ENCODE measurements around a stretch of chr2.

DNA sequence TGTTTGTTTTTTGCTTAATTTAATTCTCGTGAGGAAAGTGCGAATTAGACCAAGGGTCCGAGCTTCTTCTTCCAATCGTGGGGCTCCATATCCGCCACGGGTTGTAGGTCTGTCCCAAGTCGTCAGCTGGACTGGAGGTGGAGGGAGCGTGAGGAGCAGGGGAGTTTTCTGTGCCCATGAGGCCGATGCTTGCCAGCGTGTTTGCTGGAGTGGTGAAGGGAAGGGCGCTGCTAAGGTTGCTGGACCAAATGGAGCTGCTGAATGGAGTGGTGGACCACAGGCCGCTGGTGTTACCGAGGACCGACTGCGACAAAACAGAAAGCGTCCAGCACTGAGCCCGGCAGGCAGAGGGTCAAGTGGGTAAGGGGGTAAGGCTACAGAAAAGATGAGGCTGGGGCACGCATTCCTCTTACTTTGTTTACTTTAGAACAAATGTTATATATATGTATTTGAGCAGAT is 43.7 kb downstream of the ZAP70 start:
- PRO-cap: no peak
CAGE:
- cytosol, long polyA plus RNA: no peak
- long polyA plus RNA: no peak
- nucleus, long polyA plus RNA: no peak

- PRO-cap: no peak
CAGE:
- cytosol, long polyA plus RNA: no peak
- long polyA plus RNA: no peak
- nucleus, long polyA plus RNA: no peak
Measured at GRCh38 chr2:97794733-97795150, 81.4 kb downstream of the ZAP70 start.

DNA sequence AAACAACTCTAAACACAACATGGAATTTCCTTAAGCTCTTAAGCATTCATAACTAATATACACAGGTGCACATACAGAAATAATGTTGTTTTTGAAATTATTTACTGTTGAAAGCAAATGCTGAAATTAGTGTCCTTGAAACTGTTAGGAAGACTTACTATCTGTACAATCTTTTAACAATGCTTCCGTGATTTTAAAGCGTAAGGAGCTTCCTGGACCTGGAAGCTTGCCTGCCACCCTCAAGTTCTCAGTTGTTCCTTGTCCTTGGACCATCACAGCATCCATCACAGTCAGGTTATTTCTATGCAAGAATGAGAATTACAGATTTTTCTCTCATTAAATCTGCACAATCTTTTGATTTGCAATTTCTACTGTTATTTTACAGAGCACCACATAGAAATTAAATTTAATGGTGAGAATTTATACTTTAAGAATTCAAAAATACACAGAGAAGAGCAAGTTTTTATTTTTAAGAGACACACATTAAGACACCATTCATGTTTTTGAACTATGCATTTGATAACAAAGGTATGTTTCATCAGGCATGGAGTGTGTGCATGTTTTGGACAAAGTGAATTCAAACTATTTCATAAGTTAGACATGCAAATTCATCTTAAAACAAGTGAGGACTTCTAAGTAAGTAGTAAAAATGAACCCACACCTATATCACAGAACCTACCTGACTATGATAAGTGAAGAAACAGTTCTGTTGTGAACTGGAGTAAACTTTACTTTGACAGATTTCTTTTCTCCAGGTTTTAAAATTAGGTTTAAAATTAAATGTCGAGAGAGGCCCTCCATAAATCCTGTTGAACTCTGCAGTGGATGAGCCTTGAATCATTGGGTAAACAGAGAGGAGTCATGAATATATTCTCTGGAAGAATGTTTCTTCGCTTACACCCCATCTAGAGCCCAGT is 83.6 kb downstream of the ZAP70 start:
- PRO-cap: no peak
CAGE:
- cytosol, long polyA plus RNA: no peak
- long polyA plus RNA: no peak
- nucleus, long polyA plus RNA: no peak

DNA sequence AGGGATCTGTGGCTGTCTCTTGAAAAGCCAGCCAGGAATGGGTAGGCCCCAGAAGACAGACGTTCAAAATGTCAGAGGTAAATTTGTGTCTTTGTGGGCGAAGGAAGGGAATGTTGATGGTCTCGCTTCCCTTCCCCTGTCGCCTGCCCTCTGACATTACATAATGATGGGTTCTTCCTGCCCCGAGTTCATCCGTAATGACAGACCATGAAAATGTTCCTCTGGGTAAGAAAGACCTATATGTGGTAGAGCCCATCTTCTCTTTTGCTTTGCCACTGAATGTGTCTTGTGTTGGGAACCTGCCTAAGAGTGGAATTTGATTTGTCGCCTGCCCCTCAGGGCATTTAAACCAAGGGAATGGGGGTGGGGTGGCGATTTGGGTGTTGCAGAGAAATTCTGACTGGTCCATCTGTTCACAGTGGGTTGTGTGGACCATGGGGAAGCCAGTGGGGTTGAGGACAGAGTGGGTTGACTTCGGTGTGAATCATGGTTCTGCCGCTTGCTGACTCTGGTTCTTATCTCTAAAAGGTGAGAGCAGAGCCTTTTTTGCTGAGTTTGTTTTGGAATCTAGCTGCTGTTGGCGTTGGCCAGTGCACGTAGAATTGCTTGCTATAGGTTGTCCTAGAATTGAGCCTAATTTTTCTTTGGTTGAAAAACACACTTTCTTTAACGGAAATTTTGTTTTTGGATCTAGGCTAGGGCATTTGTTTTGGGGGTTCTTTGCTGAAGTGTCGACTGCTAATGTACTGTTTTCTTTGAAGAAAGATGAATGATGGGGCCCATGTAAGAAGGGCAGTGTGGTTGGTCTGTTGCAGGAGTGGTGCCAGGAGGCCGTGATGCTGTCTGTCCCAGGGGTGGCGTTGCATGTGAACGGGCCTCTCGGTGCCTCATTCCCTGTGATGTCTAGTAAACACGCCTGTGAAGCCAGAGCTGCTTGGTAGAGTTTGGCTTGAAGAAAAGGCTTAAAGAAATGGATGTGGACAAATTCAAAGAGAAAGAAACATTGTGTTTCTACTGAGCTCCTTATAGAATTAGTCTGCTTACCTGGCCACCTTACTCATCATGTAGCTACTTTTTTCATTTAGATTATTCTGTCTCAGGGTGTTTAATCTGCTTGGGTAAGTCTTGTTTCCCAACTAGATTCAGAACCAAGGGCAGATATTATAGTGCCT is 1.4 kb downstream of the INPP4A start:
- PRO-cap: no peak
CAGE:
- cytosol, long polyA plus RNA: no peak
- long polyA plus RNA: no peak
- nucleus, long polyA plus RNA: no peak

DNA sequence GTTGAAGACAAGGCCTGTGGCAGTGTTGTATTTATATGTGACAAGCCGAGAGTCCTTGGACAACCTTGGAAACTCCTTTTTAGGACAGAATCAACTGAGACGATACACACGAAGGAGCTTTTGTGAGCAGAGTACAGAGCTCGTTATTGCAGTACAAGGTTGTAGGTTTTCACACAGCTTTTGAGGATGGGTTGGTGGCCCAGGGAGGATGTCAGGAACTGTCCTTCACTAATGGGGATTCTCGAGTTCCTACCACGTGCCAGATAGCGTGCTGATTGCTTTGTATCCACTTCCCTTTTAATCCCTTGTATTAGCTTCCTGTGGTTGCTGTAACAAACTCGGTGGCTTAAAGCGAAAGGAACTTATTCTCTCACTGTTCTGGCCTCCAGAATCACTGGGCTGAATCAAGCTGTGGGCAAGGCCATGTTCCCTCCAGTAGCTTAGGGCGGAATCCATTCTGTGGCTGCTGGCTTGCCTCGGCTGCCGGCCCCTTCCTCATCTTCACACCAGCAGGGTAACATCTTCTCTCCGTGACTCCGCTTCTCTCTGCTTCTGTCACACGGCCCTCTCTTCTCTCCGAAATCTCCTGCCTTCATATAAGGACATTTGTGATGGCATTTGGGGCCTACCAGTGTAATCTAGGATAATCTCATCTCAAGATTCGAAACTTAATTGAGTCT is 20.3 kb downstream of the INPP4A start:
- PRO-cap: no peak
CAGE:
- cytosol, long polyA plus RNA: no peak
- long polyA plus RNA: no peak
- nucleus, long polyA plus RNA: no peak

GRCh38 chr2:98634252-98634935 is 26.0 kb downstream of the UNC50 start:
- PRO-cap: no peak
CAGE:
- cytosol, long polyA plus RNA: no peak
- long polyA plus RNA: no peak
- nucleus, long polyA plus RNA: no peak

- PRO-cap: no peak
CAGE:
- cytosol, long polyA plus RNA: no peak
- long polyA plus RNA: no peak
- nucleus, long polyA plus RNA: no peak
Measured at GRCh38 chr2:98734110-98734942, 3.4 kb upstream of the MGAT4A start.

DNA sequence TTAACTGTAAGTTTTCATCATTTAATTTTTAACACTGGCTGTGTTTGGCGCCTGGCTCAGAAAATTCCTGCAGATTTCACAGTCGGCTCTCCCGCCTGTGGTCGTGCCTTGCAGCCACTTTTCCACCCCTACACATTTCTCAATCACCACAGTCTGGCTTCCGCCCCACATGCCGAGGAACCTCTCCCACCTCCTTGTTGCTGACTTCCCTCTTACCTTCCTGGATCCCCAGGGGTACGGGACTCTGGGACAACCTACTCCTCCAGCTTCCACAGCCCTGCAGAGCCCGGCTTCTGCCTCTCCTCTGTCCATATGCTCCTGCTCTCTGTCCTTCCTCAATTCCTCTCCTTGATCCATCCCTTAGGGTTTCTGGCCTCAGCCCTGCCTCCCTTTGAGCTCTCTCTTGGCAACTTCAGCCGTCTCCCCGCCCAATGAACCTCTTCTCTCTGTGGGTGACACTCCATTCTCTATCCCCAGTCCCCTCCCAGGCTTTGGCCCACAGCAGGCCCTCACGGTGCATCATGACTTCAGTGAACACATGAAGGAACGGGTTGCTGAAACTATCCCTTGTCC is 41.8 kb upstream of the MGAT4A start:
- PRO-cap: no peak
CAGE:
- cytosol, long polyA plus RNA: no peak
- long polyA plus RNA: no peak
- nucleus, long polyA plus RNA: no peak

- PRO-cap: no peak
CAGE:
- cytosol, long polyA plus RNA: no peak
- long polyA plus RNA: no peak
- nucleus, long polyA plus RNA: no peak
Measured at GRCh38 chr2:98835565-98836492, 100.2 kb downstream of the CRACDL start.

DNA sequence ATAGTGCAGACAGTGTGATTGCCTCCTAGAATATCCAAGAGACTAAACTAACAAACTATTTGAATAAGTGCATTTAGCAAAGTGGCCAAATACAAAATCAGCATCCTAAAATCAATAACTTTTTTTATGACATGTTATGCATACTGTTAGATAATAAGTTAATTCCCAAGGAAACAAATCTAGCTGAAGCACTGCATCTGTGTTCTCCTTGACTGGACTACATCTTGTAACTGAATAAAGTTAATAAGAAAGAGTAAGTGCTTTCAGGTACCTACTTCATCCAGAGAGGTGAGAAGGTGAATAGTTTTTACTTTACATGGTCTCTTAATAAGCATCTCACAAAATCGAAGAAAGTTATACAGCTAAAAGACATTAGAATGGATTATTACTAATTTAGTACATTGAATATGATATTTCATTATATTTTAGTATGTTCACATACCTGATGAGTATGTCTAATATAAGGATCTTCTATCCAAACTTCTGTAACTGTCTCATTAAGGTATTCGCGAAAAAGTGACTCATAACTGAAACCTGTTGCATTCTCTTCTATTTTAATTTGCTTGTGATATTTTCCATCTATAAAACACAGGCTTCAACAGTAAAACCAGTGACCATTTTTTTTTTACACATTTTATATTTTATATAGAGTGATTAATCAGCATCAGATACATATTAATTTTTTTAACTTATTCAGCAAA is 9.6 kb downstream of the MITD1 start:
- PRO-cap: no peak
CAGE:
- cytosol, long polyA plus RNA: no peak
- long polyA plus RNA: no peak
- nucleus, long polyA plus RNA: no peak

DNA sequence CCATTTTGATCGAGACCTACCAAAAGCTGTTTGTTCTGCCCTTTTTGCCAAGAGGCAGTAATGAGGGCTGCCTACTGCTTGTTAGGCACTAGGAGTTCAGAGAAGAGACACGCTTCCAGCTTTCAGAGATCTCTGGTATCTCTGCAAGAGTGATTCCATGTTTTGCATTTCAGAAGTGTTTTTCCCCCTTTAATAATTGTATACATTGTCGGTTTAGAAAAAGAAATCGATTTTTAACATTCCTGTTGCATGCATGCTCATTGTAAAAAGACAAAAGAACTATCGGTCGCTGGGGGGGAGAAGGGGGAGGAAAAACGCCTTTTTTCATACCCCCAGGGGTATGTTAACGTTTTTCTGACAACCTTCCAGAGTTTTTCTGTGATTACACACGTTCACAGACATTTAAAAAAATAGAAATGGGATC is 756 bp downstream of the MRPL30 start:
- PRO-cap: no peak
CAGE:
- cytosol, long polyA plus RNA: no peak
- long polyA plus RNA: no peak
- nucleus, long polyA plus RNA: no peak

GRCh38 chr2:99756747-99757427 is 267.1 kb upstream of the REV1 start:
- PRO-cap: no peak
CAGE:
- cytosol, long polyA plus RNA: no peak
- long polyA plus RNA: no peak
- nucleus, long polyA plus RNA: no peak

- PRO-cap: no peak
CAGE:
- cytosol, long polyA plus RNA: no peak
- long polyA plus RNA: no peak
- nucleus, long polyA plus RNA: no peak
Measured at GRCh38 chr2:99821593-99822172, 320.7 kb downstream of the AFF3 start.

DNA sequence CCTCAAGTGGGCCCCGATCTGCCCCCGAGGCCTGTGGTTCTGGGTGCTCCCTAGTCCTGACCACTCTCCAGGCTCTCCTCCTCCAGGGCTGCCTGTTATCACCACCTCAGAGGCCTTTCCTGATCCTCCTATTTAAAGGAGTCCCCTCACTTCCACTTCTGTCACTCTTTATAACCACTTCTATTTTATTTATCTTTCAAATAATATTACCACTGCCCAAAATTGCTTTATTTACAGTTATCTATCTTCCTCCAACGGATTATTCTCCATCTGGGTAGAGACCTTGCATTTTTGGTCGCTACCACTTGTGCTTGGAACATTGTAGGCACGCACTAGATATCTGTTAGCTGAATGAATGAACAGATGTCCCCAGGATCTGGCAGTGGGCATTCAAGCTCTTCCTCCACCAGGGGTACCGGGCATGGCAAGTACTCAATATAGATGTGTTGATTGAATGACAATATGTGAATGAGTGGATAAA is 267.1 kb downstream of the AFF3 start:
- PRO-cap: no peak
CAGE:
- cytosol, long polyA plus RNA: no peak
- long polyA plus RNA: no peak
- nucleus, long polyA plus RNA: no peak

GRCh38 chr2:99875855-99876634 is 266.3 kb downstream of the AFF3 start:
- PRO-cap: no peak
CAGE:
- cytosol, long polyA plus RNA: no peak
- long polyA plus RNA: no peak
- nucleus, long polyA plus RNA: no peak

GRCh38 chr2:100067613-100068278 is 74.6 kb downstream of the AFF3 start:
- PRO-cap: no peak
CAGE:
- cytosol, long polyA plus RNA: no peak
- long polyA plus RNA: no peak
- nucleus, long polyA plus RNA: no peak

DNA sequence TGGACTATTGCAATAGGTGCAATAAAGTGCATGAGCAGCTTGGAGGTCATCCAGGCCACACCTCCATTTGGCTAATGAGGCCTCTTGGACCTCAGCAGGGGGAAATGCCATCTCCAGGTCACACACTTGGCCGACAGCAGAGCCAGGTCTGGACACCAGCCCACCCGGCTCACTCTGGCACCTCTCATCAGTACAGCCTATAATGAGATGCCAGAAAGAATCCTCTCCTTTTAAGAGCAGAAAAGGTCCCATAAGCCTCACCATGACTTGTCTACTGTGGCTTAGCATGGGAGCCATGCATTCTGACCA is 71.2 kb upstream of the AFF3 start:
- PRO-cap: no peak
CAGE:
- cytosol, long polyA plus RNA: no peak
- long polyA plus RNA: no peak
- nucleus, long polyA plus RNA: no peak

GRCh38 chr2:100234893-100235606 is 87.3 kb downstream of the LONRF2 start:
- PRO-cap: no peak
CAGE:
- cytosol, long polyA plus RNA: no peak
- long polyA plus RNA: no peak
- nucleus, long polyA plus RNA: no peak

GRCh38 chr2:100279487-100280302 is 42.6 kb downstream of the LONRF2 start:
- PRO-cap: no peak
CAGE:
- cytosol, long polyA plus RNA: no peak
- long polyA plus RNA: no peak
- nucleus, long polyA plus RNA: no peak

DNA sequence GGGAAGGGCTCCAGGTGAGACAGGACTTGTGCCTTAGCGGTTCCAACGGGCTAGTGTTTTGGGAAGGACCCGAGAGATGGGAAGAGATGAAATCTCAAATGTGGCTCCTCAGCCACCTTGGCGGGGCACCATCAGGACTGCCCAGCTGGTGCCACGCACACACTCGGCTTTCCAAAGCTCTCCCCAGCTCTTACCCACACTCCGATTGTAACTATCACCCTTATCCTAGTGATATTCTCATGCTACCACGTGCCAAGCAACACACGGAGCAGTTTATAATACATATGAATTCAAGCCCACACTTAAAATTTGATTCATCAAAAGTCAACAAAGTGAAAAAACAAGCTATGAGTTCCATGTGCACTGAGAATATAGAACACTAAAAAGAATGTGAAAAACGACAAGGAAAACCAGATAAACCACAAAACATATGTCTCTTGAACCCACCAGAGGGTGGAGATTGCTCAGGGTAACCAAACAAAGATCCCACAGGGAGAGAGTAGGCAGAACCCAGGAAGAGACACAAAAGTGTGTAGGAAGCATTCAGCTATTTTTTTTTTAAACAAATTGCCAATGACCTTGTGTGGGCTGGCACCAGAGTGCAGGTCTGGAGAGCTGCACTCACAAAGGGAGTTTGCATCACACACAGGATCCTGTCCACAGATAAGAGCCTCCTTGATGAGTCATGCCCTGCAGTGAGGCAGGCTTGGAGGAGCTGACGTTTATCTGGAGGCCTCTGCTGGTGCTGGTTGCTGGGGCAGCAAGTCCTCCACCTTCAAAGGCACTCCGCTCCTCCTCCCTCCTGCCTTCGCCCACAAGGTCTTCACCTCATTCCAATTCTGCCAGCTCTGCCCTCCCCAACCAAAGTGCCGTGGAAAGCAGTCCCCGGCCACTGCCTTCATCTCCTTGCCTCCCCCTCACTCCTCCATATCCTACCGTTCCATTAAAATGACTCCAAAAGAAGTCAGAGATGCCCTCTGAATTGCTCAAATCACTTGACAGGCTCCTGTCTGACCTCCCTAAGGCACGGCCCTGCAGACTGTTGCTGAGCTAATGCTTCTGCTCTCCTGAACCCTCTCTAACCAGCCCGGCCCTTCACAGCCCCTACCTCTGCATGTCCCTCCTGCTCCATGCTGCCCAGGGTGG is 31.3 kb downstream of the LONRF2 start:
- PRO-cap: no peak
CAGE:
- cytosol, long polyA plus RNA: no peak
- long polyA plus RNA: no peak
- nucleus, long polyA plus RNA: no peak